SJSA1 (cell line): ENCODE data around the genes C16orf86, CENPT, SLC12A4 and DPEP2.

- RAMPAGE, long total RNA, result no peak
Observed at GRCh38 chr16:67483765-67484166, 419 bp upstream of the AGRP start.

DNA sequence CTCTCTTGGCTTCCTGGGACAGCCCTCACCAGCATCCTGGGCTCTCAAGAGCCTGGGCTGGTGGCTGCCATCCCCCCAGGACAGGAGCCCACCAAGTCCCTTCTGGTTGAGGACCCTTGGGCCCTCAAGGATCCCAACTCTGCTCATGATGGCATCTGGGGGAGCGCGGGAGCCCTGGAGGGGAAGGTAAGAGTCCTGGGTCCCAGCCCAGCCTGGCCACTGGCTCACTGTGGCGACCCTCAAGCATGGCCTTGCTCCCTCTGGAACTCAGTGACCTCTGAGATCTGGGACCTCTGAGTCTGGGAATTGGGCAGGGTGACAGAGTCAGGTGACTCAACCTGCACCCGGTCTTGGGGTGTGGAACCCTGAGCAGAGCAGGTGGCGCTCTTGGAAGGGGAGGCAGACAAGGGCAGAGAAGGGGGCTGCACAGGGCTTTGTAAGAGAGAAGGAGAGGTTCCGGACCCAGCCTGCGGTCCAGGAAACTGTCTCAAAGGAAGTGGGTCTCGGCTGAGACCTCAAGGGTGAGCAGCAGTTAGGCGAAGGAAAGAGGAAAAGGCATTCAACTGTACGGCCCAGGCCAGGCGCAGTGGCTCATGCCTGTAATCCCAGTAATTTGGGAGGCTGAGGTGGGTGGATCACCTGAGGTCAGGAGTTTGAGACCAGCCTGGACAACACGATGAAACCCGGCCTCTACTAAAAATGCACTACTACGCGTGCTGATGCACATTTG lies 10.0 kb upstream of the RIPOR1 start:
- RAMPAGE, long total RNA, result no peak

- RAMPAGE, long total RNA, result no peak
Observed at GRCh38 chr16:67527807-67528184, 833 bp upstream of the RIPOR1 start.

- RAMPAGE, long total RNA, result no peak
Observed at GRCh38 chr16:67538420-67539021, 9.9 kb downstream of the RIPOR1 start.

- RAMPAGE, long total RNA, result no peak
Observed at GRCh38 chr16:67539859-67540987, 11.6 kb downstream of the RIPOR1 start.

- RAMPAGE, long total RNA, result no peak
Observed at GRCh38 chr16:67652573-67653322, 7.3 kb downstream of the ACD start.

DNA sequence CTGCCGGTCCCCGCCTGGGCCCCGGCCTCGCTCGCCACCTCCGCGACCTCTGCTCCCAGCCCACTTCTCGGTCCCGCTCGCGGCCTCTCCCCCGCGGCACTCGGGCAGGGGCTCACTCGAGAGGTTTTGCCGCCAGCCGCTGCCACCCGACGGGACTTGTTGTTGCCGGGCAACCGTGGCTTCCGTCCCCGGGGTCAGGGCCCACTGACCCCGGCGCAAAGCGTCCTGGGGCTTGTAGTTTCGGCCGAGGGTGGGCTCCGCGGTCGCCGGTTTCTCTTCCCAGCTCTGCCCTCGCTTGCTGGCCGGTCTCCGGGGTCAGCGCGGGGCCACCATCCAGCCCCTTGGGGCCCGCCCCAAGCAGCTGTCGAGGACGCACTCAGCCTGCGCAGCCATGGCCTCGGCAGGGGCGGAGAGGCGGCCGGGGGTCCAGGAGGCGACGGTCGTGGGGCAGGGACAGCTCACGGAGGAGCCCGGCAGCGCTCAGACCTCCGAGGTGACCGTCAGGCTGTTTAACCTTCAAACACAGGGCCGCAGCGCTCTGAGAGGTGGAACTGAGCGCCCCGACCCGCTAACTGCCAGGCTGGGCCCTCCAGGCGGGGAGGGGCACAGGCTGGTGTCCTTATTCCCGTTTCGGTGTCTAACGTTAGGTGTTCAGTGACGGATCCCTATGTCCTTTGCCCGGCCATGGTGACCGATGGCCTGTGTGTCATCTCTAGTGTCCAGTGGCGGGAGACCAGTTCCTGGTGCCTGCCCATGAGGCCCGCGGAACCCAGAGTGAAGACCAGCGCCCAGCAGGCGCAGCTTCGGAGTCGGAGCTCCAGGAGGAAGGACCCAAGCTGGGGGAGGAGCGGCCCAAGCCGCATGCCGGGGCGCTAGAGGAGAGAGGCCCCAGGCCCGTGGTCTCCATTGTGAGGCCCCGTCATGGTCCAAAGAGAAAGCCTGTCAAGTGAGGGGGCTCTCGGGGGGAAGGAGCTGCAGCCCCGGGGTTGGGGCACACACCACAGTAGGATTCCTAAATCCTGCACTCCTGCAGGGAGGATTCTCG lies at the start of gene C16orf86:
Gene C16orf86, plus strand, starts transcription at position 235 of the 1,045 bp plus-strand sequence.
- RAMPAGE, long total RNA, result no peak

- RAMPAGE, long total RNA, result no peak
Observed at GRCh38 chr16:67676456-67677077, 10.0 kb downstream of the C16orf86 start.

DNA sequence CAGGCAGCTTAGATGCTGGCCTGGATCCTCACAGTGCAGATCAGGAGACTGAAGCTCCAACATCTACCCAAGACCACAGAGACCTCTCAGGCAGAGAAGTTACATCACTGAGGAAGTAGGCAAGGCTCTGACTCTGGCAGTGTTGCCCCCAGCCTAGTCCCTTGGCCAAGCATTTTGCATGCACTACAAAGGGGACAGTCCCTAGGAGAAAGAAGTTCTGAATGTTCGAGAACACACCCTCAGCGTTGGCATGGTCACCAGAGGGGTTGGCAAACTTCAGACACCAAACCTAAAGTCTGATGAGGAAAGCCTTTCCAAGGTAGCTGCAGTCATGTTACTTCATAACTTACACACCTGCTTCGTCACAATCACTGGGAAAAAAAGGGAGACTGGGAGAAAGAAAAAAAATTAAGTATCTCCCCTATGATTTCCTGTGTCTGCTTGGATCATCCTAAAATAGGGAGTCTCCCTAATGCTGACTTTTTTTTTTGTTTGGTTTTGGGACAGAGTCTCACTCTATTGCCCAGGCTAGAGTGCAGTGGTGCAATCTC lies 2.4 kb downstream of the RANBP10 start:
- RAMPAGE, long total RNA, result no peak

DNA sequence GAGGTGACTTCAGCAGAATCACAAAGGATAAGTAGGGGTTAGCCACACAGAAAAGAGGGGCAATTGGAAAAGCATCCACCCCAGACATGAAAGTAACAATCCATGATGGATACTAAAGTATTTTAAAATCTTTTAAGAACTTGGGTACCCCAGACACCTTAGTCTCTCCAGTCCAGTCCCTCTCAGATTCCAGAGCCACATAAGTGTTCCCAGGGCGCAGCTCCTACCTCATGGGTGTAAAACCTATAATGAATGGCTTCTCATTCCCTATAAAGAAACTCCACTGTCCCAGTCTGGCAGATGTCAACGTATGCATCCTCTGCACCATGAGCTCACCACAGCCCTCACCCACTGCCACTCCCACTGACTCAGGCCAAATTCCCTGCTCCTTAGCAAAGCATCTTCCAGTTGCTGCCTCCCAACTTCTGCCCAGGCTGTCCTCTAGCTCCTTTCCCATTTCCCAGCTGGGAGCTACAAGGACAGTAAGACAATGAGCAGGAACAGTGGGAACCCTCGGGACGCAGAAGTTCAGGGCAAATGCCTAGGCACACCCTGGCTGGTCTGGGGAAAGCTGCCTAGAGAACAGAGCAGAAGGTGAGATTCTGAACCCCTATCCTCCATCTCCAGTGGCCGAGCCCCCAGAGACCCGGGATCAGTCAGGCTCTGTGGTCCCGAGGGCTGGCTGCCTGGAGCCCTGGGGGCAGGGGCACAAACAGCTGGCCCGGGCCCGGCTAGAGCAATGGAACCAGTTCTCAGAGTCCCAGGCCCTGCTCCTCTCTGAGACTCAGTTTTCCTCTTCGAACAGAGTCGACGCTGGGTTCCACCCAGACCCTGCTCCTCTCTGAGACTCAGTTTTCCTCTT lies 9.1 kb upstream of the THAP11 start:
- RAMPAGE, long total RNA, result no peak

DNA sequence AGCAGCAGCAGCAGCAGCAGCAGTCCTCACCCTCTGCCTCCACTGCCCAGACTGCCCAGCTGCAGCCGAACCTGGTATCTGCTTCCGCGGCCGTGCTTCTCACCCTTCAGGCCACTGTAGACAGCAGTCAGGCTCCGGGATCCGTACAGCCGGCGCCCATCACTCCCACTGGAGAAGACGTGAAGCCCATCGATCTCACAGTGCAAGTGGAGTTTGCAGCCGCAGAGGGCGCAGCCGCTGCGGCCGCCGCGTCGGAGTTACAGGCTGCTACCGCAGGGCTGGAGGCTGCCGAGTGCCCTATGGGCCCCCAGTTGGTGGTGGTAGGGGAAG lies 773 bp downstream of the THAP11 start:
- RAMPAGE, long total RNA, result no peak

GRCh38 chr16:67843258-67843718 lies 1.2 kb downstream of the THAP11 start:
- RAMPAGE, long total RNA, result no peak

DNA sequence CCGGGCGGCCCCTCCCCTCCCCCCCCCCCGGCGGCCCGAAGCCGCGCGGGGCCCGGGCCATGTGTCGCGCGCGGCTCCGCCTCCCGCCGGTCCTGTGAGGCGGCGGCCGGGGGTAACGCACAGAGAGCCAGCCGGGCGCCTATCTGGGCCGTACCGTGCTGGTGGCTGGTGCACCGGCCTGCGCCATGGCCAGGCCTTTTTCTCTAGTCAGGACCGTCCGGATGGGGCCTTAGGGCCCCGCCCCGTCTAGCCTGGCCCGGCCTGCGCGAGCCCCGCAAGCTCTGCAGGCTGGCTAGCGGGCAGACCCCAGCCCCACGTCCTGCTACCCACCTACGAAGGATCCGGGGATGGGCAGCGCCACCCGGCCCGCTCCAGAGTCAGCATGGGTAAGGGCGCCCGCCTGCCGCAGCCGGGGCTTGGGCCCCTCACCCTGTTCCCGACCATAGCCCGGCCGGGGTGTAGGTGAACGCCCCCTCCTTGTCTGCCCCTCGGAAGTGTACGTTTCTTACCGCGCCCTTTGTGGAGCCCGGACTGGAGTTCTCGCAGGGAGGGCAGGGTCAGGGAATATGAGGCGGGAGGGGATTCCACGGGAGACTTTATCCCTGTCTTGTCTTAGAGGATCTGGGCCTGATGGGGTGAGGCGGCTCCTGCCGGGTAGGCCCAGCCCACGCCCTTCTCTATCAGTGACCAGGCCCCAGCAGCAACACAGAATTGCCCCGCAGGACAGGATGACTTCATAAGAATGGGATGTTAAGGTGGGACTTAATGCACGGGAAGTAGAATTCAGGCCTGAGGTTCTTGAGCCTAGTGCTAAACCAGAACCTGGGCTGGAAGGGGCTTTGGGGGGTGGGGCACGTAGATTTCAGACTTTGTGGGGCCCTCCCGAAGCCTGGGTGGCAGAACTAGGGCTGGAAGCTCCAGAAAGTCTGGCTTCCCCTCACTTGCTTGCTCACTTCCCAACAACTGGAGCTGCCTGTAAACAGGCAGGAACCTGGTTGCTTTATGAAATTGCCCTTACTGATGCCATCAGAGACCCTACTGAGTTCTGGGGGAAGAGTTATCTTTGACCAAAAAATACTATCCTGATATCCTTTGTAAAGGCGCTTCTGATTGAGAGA lies at the start of gene CENPT:
Gene CENPT, minus strand, starts transcription at position 623 of the 1,118 bp plus-strand sequence.
- RAMPAGE, long total RNA, result no peak

DNA sequence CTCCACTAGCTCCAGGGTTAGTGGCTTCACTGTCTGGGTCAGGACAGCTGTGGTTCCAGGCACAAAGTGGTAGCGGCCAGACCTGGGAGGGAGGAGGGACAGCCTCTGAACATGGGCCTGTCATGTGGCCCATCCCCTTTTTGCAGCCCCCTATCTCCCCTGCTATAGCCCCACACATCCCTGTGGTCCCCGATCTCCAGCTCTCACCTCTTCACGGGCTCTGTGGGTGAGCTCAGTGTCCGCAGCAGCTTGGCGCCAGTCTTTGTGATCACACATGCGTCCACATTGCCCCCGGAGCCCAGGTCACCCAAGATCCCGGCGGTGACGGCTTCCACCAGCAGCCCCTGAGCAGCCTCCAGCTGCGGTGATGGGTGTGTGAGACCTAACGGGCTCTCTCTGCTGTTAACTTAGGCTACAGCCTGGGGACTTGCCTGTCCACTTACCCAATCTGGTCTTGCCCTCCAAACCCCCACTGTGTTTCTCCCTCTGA lies 2.0 kb downstream of the PSMB10 start:
- RAMPAGE, long total RNA, result no peak

- RAMPAGE, long total RNA, result no peak
Observed at GRCh38 chr16:67951689-67952503, 8.0 kb upstream of the LCAT start.

DNA sequence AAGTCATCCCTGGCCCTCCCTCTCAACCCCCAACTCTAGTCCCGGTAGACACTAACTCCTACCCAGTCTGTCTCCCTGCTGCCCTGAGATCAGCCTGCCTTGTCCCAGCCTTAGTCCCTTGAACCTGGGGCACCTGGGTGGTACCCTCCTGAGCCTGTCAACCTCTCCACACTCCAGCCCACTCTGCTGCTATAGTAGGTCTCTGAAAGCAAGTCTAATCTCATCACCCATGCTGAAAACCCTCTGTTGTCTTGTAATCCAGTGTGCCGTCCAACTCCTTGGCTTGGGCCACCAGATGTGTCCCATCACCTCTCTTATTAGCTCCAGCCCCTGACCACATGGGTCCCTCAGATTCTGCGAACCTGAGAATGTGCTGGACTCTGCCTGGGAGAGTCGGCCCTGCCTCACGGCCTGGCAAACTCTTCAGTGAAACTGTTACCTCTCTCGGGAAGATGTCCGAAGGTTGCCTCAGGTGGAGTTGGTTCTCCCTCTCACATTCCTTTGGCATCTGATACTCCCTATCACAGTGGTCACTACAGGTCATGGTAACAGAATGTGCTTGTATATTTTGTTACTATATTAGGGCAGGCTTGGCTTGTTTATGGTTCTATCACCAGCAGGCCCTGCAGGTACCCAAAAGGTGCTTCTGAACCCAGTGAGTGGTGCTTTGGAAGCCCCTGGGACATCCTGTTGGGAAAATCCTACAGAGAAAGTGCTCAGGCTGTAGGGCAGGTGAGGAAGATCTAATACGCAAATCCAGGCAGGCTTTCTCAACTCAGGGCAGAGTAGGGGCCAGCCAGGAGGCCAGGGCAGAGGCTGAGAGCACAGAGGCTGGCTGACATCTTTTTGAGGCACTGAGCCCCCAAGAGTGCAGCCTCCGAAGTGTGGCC lies 9.8 kb downstream of the SLC12A4 start:
- RAMPAGE, long total RNA, result no peak

GRCh38 chr16:67968431-67969407 lies at the start of gene SLC12A4:
SLC12A4 (minus strand) TSS chr16:67968637.
- RAMPAGE, long total RNA, result no peak

GRCh38 chr16:67994181-67994872 lies 5.0 kb downstream of the DPEP2 start:
- RAMPAGE, long total RNA, result no peak

DNA sequence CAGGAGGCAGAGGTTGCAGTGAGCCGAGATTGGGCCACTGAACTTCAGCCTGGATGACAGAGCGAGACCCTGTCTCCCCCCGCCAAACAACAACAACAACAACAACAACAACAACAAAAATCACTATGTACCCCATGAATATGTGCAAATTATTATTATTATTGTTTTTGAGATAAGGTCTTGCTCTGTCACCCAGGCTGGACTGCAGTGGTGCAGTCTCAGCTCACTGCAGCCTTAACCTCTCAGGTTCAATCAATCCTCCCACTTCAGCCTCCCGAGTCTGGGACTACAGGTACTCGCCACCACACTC lies 3.4 kb downstream of the DPEP2 start:
- RAMPAGE, long total RNA, result no peak

GRCh38 chr16:67998615-67999912 lies at the start of gene DPEP2:
DPEP2 (minus strand) TSS chr16:67999484.
- RAMPAGE, long total RNA, result no peak